ENCODE measurements around a stretch of chr10.

GRCh38 chr10:3048162-3048499 is 19.2 kb upstream of the PFKP start:
- RRBS: no CpG with 5 or more reads among the region's 7 CpGs

DNA sequence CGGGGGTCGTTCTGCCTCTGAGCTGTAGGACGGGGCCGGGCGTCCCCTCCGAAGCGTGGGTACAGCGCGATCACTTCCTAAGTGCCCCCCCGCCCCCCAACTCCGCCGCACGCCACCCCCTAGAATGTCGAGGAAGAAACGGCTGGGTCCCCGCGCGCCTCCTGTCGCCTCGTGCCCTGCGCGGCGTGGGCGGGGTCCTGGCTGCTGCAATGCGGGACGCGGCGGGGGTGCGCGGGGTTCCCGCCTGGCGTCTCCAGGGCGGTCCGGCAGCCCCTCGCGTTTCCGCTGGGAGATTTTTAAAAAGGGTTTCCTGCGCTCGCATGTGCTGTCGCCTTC is 707 bp downstream of the PFKP start:
- RRBS: under 1% methylated on average over 10 of the region's 40 CpGs

DNA sequence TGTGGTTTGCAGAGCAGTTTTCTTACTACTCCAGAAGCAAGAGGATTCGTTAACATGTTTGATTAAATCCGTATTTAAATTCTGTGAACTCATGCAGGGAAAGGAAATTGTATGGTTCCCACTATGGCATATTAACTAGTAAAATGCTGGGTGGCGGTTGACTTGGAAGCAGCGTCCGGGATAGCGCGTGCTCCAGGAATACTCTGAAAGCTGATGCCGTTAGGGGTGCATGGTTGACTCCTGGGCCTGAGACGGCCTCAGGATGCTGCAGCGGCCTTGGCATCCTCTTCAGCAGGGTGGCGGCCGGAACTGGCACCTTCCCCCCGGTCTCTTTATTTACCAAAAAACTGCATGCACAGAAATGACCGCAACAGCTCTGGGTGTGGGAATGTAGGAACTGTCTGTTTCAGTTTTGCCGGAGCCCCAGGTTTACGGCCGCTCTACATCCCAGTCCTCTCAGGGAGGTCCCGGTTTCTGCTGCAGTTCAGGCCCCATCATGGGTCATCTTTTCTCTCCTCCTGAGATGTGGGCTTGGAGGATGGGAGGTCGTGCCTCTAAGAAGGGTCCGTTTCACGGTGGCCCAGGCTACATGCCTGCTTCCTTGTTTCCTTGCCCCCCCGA is 28.8 kb downstream of the PFKP start:
- RRBS: 96% methylated on average over 5 of the region's 22 CpGs

DNA sequence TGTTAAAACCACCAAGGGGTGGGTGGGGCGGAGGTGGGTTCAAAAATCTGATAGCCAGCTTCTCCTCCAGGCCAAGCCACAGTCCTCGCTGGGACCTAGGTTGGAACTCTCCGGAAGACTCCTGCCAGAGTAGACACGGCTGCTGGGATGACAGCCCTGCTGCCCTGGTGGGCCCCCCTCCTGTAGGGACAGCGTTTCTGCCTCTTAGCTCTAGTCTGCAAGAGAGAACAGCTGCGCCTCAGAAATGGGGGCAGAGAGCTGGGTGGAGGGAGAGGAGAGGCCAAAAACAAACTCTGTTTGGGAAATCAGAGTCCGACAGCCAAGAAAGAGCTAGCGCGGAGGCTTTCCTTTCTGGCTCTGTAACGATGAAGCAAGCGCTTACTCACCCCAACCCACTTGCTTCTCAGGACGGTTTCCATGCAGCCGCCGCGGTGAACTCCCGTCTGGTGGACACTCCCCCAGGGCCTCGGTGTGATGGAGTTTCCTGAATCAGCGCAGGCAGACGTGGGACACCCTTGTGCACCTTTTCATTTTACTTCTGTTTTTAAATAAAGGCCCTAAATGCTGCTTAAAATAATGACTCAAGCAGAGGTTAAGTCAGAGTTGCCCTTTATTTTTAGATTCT is 35.3 kb downstream of the PITRM1 start:
- RRBS: no CpG with 5 or more reads among the region's 19 CpGs

DNA sequence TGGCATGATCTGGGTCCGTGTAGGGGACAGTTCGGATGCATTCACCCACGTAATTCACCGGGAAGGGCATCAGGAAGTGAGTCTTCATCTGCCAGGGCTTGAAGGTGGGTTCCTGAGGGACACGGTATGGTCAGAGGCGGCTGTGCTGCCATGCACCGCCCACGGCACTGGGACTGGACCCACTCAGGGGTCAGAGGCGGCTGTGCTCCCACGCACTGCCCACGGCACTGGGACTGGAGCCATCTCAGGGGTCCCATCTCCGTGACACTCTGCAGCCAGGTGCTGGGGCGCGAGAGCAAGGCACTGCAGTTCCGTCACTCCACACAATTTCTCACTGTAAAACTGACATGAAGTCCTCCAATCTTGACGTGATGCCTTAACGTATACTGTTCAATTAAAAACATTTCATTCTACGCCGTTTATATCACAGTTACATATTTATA is 29.2 kb downstream of the PITRM1 start:
- RRBS: no CpG with 5 or more reads among the region's 19 CpGs

DNA sequence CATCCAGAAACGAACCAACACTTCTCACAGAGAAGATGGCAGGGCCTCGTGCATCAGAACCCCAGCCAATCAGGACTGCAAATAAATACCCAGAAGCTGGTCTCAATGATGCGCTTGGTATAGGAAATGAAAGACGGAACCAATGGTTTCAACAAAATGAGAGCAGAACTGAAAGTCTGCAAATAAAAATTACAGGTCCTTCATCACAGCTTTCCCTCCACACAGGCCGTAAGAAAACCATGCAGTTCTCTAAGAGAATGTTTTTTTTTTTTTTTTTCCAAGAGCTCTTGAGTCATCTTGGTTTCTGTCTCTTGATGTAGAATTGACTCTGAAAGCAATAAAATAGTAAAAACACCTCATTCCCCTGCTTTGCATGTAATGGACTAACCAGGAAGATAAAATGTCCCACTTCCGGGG is 23.8 kb downstream of the KLF6 start:
- RRBS: no CpG with 5 or more reads among the region's 6 CpGs

GRCh38 chr10:3782765-3783046 is 2.3 kb downstream of the KLF6 start:
- RRBS: no CpG with 5 or more reads among the region's 4 CpGs

- RRBS: no CpG with 5 or more reads among the region's 9 CpGs
Measured at GRCh38 chr10:3813940-3814492, 29.0 kb upstream of the KLF6 start.

- RRBS: no CpG with 5 or more reads among the region's 11 CpGs
Measured at GRCh38 chr10:3827243-3827569, 42.2 kb upstream of the KLF6 start.

DNA sequence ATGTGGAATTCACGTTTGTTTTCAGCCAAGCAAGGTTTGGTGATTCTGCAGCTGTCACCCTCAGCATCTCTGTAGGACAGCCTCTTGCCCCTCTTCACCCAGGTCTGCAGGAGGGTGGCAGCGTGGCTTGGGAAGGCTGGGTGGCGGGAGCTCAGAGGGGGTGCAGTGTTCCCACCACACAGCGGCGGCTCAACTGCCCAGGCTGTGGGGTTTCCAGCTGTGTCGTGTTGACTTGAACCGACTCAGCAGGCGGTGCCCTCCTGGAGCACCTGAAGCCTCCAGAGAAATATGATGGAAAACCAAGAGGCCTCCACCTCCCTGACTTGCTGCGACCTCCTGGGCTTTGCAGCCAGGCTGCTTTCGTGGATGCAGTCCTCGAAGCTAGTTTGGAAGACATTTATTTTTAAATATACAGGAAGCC is 68.0 kb upstream of the KLF6 start:
- RRBS: no CpG with 5 or more reads among the region's 11 CpGs

- RRBS: no CpG with 5 or more reads among the region's 6 CpGs
Measured at GRCh38 chr10:3902328-3902979, 117.4 kb upstream of the KLF6 start.

DNA sequence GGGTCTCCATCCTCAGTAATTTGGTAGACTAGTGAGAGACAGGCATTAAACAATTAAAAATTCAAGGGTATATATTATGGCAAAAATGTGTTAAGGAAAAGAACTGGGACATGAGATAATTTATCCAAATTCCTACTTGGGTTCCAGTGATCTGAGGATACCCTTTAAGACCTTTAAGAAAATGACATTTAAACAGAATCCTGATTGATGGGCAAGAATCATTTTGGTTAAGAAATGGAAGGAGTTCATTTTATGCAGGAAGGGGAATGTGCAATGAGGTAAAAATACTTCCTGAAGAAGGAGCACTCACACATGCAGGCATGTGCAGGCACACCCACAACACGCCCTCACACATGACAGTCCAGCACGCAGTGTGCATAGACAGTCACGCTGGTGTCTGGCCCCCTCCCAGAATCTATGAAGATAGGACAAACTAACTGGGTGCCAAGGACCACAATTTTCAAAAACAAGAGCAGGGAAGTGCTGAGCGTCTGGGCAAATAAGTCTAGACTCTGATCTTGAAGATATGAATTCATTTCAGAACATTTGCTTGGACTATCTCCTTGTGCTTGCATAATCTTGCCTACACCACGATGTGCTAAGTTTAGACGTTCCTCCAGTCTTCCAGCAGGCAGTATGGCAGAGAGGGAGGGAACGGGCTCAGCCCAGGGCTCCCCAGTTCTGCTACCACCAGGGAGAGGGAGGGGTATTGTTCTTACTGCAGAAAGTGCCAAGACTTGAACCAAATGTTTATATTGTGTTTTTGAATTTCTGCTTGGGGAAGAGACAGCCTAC is 276.4 kb upstream of the KLF6 start:
- RRBS: no CpG with 5 or more reads among the region's 7 CpGs

- RRBS: no CpG with 5 or more reads among the region's 4 CpGs
Measured at GRCh38 chr10:4240880-4241454, 456.0 kb upstream of the KLF6 start.

DNA sequence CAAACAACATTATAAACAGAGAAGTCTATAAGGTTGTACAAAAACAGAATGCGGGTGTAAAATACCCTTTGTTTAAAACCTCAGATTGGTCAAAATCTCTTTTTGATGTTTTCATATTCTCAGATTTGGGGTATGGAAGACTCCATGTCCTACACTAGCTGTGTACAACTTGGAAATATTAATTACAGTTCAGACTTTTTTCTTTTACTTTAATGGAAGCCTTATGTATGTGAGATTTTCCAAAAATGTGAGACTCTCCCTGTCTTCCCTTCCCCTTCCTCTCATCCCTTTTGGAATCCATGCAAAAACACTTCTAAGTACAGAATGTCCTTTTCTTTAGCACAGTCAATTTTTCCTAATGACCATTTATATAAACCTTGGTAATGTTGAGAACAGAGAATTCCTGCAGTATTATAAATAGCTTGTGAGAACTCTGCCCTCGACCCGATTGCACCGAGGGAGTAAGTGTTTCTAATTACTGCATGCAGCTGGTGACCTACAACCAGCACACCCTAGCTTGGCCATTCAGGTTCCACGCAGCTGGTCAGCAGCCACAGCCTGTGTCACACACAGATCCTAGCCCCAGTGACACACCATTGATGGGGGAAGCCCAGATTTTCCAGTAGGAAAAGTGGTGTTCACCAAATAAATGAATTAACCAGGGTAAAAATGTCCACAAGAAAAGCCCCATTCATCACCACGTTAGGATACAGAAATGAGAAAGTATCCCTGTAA is 498.8 kb upstream of the KLF6 start:
- RRBS: no CpG with 5 or more reads among the region's 6 CpGs

- RRBS: no CpG with 5 or more reads among the region's 9 CpGs
Measured at GRCh38 chr10:4671236-4671891, 154.6 kb upstream of the AKR1E2 start.

- RRBS: no CpG with 5 or more reads among the region's 3 CpGs
Measured at GRCh38 chr10:4916016-4916675, 47.1 kb upstream of the AKR1C1 start.

GRCh38 chr10:4947631-4948258 is 15.5 kb upstream of the AKR1C1 start:
- RRBS: no CpG with 5 or more reads among the region's 4 CpGs

DNA sequence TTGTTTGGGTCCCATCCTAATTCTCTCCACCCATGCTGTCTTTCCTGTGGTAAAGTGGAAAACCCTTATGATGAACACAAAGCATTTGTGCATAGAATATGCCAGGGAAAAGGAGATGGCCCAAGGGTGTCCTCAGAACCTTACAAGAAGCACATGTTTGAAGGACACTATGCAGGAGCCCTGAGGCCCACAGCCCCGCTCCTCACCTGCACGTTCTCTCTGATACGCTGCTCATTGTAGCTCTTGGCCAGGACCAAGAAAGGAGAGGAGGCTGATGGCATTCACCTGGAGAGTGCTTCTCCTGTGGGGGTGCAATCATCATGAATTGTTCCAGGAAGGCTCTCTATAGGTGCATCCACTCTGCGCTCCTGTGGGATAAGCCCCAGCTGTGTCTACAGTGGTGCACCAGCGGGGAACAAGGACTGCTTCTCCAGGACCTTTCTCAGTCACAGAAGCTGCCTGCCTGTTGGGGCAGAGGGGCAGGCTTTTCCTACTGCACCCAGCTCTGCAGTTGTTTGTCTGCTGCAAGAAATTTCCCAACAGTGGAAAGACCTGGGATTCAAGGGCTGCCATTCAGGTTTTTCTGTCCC is 20.0 kb downstream of the AKR1C2 start:
- RRBS: no CpG with 5 or more reads among the region's 5 CpGs

DNA sequence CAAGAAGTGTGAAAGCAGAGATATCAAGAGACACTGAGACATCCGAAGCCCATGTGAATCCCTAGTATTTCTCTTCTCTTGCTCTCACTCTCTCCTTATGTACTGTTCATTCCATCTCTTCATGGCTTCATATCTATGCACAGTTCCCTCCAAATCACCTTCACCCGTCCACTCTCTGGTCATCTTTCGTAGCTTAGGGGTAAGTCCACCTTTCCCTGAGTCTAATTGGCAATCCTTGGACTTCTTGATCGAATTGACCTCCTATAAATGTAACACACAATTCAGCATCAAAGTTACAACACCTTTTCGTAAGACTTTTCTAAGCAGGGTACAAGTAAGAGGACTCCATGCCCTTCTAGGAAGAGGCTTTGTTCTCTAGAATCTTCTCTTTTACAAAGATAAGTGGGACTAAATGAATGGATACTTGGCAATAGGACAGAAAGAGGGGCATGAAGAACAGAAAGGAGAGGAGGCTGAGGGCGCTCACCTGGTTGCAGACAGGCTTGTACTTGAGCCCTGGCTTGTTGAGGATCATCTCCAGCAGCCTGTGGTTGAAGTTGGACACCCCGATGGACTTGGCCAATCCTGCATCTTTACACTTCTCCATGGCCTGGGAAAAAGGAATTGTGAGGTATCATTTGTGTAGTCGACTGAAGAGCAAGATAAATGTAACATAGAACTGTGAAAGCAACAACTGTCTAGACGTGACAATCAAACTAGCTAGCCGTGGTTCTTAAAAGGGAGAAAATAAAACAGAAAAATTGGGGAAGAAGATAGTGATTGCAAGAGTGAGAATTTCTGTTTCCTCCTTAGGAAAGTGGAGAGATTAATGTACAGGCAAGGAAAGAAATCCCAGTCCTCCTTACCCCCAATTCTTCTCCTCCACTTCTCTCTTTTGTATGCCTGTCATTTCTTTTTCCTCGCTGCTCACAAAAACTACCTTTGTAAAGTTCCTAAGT is 5.2 kb downstream of the AKR1C2 start:
- RRBS: no CpG with 5 or more reads among the region's 11 CpGs